Cerebellum (tissue), 5 donors: ENCODE results near the gene JMJD6.

DNA sequence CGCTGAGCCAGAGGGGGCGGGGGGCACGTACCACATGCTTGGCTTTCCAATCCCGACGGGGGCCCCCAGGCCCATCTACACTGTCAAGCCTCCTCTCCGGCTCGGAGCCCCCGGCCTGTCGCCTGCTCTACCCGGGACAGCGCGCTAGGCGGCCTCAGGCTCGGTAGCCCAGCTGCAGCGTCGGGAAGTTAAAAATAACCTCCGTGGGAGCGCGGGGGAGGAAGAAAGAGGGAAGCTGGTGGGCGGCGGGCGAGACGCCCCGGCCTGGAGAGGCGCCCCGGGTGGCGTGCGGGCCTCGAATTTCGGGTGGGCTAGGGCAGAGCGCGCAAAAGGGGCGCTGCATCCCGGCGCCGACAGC, 615 bp upstream of the SPHK1 start:
- PRO-cap, 3 experiments: no peak in any of the 3 experiments
- RAMPAGE, long total RNA: no peak

- PRO-cap, 3 experiments: no peak in any of the 3 experiments
- RAMPAGE, long total RNA: no peak
Measured at GRCh38 chr17:76494762-76495641, 6.2 kb downstream of the RHBDF2 start.

GRCh38 chr17:76519357-76519823, 18.1 kb downstream of the CYGB start:
- PRO-cap, 3 experiments: no peak in any of the 3 experiments
- RAMPAGE, long total RNA: no peak

GRCh38 chr17:76531268-76531724, 6.2 kb downstream of the CYGB start:
- PRO-cap, 3 experiments: no peak in any of the 3 experiments
- RAMPAGE, long total RNA: no peak

- PRO-cap, 3 experiments: no peak in any of the 3 experiments
- RAMPAGE, long total RNA: no peak
Measured at GRCh38 chr17:76566881-76567371, 18.7 kb downstream of the ST6GALNAC2 start.

- PRO-cap, 3 experiments: no peak in any of the 3 experiments
- RAMPAGE, long total RNA: no peak
Measured at GRCh38 chr17:76569470-76570486, 15.9 kb downstream of the ST6GALNAC2 start.

GRCh38 chr17:76685882-76686276, 24.9 kb downstream of the MXRA7 start:
- PRO-cap, 3 experiments: no peak in any of the 3 experiments
- RAMPAGE, long total RNA: no peak

DNA sequence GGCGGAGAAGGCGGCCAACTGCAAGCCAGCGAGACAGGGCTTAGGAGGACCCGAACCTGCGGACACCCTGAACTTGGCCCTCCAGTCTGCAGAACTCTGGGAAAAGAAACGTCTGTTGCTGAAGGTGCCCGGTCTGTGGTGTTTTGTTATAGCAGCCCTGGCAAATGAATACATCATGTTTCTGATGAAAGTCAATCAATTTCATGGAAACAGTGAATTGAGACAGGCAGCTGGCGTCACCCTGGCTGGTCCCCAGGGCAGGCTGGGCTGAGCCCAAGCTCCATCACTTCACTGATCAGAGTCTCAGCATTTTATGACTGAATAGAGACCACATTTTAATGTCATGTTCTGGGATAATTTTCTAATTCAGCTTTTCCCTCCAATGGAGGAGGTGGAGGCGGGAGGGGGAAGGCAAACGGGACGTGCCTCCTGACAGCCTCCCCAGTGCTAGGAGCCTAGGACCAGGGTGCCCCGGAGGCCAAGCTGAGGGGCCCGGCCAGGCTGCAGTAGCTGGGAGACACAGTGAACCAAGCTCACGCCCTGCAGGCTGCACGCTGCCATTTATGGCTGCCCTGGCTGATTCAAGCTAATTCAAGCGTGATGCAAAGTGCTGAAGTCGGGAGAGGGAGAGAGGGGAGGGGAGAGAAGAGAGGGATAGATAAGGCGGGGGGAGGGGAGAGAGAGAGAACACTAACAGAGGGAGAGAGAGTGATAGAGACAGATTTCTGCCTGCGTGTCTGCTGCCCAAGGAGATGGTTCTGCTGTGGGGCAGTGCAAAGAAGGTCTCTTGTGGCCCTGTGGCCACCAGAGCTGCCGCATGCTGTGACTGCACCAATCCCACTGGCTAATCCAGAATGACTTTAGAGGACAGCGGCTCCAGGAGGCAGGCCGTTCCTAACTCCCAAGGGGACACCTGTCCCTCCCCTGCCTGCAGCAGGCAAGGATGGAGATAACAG, 13.2 kb downstream of the MXRA7 start:
- PRO-cap, 3 experiments: no peak in any of the 3 experiments
- RAMPAGE, long total RNA: no peak

- PRO-cap, 3 experiments: peak in 3 of 3 experiments; most common plus-strand start chr17:76726854 (in 2); most common minus-strand start chr17:76726606 (in 3)
- RAMPAGE, long total RNA: no peak
Measured at GRCh38 chr17:76726188-76726993, at the start of gene JMJD6. Gene JMJD6 (minus strand): TSS chr17:76726606.

GRCh38 chr17:76734337-76735407, 2.5 kb downstream of the SRSF2 start:
- PRO-cap, 3 experiments: no peak in any of the 3 experiments
- RAMPAGE, long total RNA: no peak

DNA sequence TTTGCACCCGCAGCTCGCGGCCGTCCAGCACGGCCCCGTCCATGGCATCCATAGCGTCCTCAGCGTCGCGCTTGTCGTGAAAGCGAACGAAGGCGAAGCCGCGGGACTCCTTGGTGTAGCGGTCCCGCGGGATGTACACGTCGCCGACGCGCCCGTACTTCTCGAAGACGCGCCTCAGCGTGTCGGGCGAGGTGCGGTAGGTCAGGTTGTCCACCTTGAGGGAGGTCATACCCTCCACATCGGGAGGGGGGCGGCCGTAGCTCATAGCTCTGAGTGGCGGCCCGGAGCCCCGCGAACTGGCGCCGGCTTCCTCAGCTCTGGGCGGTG, 272 bp downstream of the SRSF2 start:
- PRO-cap, 3 experiments: no peak in any of the 3 experiments
- RAMPAGE, long total RNA: no peak

DNA sequence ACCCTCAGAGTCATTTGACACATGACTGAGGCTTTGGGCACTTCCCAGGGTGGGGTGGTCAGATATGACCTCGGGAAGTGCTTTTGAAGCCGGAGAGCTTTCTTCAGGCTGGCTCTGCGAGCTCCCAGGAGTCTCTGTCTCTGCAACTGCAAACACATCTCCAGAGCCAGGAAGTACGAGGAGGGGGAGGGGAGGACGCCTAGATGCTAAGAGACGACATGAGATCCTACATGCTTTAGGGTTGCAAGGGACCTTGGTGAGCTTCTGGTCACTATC, 661 bp upstream of the MGAT5B start:
- PRO-cap, 3 experiments: no peak in any of the 3 experiments
- RAMPAGE, long total RNA: no peak

DNA sequence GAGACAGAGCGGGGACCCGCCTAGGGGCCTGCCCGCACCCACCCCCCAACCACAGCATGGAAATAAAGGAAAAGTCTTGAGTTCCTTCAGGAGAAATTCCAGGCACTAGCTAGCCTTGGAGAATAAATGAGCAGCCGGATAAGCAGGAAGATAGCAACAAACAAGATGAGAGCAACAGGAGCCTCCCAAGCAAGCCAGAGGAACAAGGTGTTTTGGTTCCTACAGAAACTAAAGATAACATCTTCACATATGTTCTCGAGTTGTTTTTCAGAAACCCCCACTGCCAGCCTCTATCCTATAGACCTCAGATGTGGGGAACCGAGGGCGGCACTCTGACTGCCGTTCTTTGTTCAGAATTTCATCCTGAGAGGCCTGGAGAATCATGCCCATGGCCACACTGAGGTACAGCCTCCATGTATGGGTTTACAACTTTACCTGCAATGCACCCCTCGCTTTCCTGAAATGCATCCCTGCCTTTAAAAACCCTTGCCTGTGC, 129.1 kb downstream of the MGAT5B start:
- PRO-cap, 3 experiments: no peak in any of the 3 experiments
- RAMPAGE, long total RNA: no peak

GRCh38 chr17:77099849-77100425, 40.8 kb upstream of the SEC14L1 start:
- PRO-cap, 3 experiments: peak in 1 of 3 experiments; most common minus-strand start chr17:77100190 (in 1)
- RAMPAGE, long total RNA: no peak

DNA sequence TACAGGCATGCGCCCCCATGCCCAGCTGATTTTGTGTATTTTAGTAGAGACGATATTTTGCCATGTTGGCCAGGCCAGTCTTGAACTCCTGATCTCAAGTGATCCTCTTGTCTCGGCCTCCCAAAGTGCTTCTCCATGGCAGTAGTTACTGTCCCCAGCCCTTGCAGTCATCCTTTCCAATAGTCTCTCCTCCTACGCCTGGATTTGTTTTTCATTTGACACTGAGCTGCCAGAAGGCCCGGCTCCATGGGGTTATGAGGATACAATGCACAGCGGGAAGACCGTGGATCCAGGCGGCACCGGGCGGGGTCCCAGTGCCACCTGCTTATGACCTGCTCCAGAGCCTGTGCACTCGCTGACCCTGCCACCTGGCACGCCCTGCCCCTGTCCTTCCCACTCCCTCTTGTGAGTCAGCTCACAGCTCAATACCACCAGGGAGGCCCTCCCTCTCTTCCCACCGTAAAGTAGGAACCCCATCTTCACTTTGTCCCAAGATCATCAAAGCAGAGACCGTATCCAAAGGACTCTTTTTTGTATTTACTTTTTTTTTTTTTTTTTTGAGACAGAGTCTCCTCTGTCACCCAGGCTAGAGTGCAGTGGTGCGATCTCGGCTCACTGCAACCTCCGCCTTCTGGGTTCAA, 37.1 kb upstream of the SEC14L1 start:
- PRO-cap, 3 experiments: no peak in any of the 3 experiments
- RAMPAGE, long total RNA: no peak

GRCh38 chr17:77130802-77131353, 9.9 kb upstream of the SEC14L1 start:
- PRO-cap, 3 experiments: no peak in any of the 3 experiments
- RAMPAGE, long total RNA: no peak

GRCh38 chr17:77140196-77140862, 440 bp upstream of the SEC14L1 start:
- PRO-cap, 3 experiments: peak in 3 of 3 experiments; most common plus-strand start chr17:77140280 (in 1); most common minus-strand start chr17:77140656 (in 3)
- RAMPAGE, long total RNA: no peak

- PRO-cap, 3 experiments: no peak in any of the 3 experiments
- RAMPAGE, long total RNA: no peak
Measured at GRCh38 chr17:77144176-77144482, 3.4 kb downstream of the SEC14L1 start.

DNA sequence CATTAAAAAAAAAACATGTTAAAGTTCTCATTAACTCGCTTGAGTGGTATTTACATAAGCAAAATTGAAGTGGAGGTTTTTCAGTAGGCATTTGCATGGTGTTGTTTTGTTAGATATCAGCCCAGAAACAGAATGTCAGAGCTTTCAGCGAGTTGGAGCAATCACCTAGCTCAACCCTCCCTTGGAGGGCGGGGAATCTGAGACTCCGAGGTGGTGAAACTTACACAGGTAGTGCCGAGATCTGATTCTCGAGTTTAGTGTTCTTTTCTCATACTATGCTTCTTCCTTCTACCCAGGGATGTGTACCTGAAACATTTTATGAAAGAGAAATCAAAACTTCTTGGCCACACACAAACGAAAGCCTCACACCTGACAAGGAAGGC, 6.6 kb downstream of the SEC14L1 start:
- PRO-cap, 3 experiments: peak in 1 of 3 experiments; most common minus-strand start position 133 of the sequence (in 1)
- RAMPAGE, long total RNA: no peak

DNA sequence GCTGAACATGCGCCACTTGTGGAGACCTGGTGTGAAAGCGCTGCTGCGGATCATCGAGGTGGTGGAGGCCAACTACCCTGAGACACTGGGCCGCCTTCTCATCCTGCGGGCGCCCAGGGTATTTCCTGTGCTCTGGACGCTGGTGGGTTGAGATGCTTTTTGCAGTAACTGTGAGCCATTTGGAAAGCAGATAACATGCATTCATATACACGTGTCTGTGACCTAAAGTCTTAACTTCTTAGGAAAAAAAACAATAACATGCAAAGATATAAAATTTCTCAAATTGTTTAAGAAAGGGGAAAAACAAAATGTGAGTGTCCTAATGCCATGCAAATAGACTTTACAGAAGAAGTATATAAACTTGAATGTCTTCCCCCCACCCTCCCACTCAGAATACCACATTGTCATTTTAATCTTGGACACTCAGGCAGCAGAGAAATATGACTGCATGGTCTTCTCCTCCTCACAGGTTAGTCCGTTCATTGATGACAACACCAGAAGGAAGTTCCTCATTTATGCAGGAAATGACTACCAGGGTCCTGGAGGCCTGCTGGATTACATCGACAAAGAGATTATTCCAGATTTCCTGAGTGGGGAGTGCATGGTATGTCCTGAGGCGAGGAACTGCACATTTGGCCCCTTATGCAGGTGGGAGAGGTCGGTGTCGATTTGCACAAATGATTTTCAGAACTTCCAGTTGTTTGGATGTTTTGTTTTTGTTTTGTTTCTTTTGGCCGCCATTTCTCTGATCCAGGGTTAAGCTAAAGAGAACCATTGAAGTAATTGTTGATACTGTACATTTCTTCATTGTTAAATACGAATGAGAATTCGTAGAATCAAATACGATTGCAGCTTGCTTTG, 65.7 kb downstream of the SEC14L1 start:
- PRO-cap, 3 experiments: peak in 2 of 3 experiments; most common plus-strand start position 575 of the sequence (in 1); most common minus-strand start position 477 of the sequence (in 2)
- RAMPAGE, long total RNA: no peak